Fallopian tube (tissue), 1 donor: Measurements from ENCODE around the genes OR10AD1, CACNB3 and TUBA1B.

GRCh38 chr12:47816386-47816681, 3.4 kb downstream of the HDAC7 start:
- PRO-cap, result no peak

DNA sequence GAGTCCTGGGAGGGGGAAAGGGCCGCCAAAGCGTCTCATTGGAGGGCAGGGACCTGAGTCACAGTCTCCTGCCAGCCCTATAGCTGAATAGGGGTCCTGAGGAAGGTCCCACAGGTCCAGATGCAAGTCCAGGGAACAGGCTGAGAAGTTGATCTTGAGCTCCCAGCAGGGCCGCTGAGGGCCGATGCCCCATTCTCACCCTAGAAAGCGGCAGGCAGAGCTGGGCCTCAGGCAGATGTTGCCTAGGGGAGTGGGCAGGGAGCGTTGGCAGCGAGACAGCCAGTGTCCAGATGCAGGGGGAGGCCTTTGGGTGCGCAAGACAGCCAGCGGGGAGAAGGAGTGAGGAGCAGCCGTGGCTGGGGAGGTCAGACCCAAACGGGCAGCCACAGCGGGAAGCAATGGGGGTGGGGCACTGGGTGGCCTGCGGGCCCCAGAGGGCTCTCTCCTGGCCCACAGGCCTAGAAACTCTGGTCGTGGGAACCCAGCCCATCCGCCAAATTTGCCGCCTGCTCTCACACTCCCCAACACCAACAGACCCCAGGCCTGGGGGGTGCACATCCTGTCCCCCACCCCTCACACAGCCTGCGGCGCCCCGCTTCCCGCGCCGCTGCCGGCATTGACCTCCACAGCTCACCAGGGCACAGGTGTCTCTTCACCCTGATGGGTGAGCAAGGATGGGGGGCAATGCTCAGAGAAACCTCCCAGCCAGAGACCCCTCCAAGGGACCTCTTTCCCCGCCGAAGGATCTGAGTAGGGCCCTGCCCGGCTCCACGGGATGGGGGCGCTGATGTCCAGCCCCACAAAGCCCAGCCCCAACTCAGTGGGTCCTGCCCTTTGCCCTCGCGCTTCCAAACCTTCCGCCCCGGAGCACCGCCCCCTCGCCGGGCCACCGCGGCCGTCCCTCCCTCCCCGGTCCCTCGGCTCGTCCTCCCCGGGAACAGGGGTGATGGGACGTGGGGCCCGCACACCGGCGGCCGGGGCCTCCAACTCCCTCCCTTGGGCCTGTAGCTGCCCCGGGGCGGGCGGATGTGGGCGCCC, 898 bp downstream of the HDAC7 start:
- PRO-cap, result unidirectional peak, plus-strand start at position 317 of the sequence; bidirectional peak, plus-strand start at position 934 of the sequence, minus-strand start at position 819 of the sequence

DNA sequence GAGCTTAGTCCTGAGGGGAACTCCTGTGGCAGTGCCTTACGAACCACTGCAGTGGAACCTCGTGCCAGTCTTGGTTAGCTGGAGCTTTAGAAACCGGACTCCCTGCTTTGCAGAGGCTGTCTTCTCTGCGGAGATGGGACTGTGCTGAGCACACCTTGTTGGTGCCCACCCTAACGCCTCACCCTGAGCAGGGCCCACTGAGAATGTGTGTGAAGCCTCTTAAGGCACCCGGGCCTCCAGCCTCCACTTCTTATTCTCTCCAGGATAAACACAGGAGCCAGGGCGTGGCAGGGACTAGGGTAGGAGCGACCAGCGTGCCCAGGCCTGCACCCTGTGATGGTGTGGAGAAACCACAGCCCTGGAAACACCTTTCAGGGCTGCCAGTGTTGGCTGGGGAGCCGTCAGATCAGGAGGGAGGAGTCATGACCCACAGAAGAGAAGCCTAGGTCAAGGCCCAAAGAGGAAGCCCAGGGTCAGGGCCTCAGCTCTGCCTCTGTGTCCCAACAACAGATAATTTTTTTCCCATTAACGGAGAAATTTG, 41.4 kb downstream of the VDR start:
- PRO-cap, result bidirectional peak, plus-strand start at position 383 of the sequence, minus-strand start at position 259 of the sequence

DNA sequence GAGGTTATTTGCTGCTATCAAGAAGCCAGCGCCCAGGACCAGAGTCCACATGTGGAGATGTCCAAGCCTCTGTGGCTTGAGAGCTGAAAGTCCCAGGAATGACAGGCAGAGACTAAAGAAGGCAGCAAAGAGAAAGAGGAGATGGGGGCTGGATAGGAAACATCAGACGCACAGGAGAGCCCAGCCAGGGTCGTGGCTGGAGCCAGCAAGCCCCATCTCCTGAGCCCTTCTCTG, 22.6 kb downstream of the VDR start:
- PRO-cap, result no peak

- PRO-cap, result no peak
Observed at GRCh38 chr12:47883153-47883792, 21.5 kb downstream of the VDR start.

DNA sequence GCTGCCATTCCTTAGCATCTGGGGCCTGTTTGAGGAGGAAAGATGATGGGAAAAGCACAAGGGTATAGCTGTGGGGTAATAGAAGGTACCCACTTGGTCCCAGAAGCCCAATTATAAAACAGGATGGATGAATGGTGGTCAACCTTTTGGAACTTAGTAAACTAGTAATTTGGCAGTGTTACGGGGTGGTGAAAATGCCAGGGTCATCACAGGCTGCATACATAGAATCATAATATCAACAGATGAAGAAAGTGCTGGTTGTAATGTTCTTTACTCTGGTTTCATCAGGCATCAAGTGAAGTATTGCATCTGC, at the start of gene OR10AD1:
OR10AD1 (minus strand) TSS at position 18 of the 313 bp plus-strand sequence.
- PRO-cap, result no peak

- PRO-cap, result no peak
Observed at GRCh38 chr12:48662050-48662465, 20.0 kb downstream of the KANSL2 start.

DNA sequence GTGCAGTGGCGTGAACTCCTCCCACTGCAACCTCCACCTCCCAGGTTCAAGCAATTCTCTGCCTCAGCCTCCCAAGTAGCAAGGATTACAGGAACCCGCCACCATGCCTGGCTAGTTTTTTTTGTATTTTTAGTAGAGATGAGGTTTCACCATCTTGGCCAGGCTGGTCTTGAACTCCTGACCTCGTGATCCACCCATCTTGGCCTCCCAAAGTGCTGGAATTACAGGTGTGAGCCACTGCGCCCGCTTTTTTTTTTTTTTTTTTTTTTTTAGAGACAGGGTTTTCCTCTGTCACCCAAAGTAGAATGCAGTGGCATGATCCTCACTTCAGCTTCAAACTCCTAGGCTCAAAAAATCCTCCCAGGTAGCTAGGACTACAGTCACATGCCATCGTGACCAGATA, 17.4 kb downstream of the KANSL2 start:
- PRO-cap, result unidirectional peak, minus-strand start at position 254 of the sequence

DNA sequence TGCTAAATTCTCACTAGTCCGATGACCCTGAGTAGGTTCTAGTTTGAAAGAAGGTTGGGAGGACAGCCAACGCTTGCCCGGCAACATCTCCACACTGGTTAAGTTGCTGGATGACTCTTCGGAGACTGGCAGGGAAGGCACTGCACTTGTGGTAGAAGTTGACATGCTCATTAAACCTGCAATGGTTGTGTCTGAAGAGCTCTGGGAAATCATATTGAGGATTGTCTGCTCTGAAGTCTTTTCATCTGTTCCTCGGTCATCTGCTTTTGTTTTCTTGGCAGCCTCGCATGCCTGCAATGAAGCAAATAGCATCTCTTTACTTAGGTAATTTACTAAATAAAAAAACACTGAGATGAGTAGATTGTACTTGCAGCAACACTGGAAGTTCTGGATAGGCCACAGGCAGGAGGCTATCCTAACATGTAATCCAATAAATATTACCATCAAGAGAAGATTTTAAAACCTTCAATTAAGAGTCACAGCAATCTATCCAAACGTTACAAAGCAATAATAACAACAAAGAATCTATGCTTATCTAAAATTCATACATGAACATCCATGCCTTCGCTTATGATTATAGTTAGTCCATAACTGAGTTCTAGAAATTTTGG, 12.2 kb upstream of the KANSL2 start:
- PRO-cap, result no peak

DNA sequence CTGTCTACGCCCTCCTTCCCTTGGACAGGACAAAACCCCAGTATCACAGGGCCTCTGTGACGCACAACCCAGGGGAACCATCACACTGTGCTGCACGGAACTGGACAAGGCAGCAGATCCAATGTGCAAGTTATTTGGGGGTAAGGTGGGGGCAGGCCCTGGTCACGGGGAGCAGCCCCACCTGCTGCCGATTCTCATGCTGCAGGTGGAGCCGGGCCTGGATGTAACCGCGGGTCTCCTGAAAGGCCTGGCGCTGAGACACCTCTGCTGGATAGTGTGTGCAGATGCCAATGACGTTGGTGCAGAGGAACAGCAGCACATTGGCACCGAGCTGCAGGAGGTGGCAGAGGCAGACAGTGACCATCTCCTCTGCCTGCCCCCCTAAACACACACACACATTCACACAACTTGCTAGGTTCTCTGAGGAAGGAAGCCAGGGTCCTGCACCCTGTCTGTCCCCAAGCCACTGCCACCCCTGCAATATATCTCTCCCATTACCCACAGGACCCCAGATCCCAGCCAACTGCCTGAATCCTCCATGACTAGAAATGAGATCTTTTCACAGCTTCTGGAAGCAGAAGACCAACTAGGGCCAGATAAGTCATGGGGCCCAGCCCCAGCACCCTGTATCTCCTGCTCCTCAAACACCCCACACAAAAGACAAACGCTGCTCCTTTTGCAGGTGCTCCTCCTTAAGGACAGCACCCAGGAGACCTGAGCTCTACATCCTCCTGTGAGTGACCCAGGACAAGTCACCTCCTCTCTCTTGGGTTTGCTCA, 10.8 kb downstream of the ADCY6 start:
- PRO-cap, result no peak

GRCh38 chr12:48815078-48815805, 3.1 kb upstream of the CACNB3 start:
- PRO-cap, result bidirectional peak, plus-strand start at chr12:48815320, minus-strand start at chr12:48815284; bidirectional peak, plus-strand start at chr12:48815574, minus-strand start at chr12:48815426

DNA sequence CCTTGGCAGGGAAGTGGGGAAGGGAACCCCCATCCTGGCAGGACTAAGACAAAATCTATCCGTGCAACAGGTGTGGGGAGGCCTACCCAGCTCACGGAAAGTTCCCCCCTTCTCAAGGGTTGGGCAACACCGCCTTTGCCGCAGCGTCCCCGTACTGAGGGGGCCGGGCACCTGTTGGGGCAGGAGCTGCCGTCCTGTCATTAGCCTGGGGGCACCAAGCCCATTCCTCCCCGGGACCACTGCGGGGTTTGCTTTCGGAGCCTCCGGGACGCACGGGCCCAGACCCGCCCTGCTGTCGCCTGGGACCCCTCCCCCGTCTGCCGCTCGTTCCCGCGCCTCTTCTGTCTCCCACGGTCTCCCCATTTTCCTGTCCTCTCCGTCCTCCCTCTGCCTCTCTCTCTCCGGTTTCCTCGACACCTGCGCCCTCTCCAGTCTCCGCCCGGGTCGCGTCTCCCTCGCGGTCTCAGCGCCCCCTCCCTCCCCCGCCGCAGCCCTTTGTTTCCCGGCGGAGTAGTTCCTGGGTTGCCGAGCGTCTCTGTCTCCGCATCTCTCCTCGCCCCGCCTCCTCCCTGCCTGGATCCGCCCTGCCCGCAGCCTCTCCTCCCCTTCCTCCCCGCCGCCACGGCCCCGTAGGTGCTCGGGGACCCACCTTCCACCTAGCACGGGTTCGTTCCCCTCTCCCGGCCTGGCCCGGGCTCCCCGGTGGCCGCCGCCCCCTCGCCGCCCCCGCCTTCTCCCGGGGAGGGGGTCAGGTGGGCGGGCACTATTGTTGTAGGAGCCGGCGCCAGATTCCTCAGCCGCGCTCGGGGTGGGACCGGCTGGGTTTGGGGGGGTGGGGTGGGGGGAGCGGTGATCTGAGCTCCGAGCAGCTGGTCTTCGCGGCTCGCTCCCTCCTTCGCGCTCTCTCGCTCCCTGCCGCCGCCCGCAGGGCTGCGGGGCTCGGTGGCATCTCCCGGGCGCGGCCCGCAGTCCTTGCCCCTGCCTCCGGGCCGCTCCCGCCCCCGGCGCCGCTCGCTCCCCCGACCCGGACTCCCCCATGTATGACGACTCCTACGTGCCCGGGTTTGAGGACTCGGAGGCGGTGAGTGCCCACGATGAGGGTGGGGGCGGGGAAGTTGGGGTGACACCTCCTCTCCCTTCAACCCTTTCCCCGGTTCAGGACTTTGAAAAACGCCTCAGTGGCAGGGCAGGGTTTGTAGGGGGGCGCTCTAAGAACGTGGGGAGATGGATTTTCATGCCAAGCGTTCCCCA, at the start of gene CACNB3:
CACNB3 (plus strand) TSS at position 603 of the 1,251 bp plus-strand sequence.
- PRO-cap, result bidirectional peak, plus-strand start at position 593 of the sequence, minus-strand start at position 537 of the sequence

DNA sequence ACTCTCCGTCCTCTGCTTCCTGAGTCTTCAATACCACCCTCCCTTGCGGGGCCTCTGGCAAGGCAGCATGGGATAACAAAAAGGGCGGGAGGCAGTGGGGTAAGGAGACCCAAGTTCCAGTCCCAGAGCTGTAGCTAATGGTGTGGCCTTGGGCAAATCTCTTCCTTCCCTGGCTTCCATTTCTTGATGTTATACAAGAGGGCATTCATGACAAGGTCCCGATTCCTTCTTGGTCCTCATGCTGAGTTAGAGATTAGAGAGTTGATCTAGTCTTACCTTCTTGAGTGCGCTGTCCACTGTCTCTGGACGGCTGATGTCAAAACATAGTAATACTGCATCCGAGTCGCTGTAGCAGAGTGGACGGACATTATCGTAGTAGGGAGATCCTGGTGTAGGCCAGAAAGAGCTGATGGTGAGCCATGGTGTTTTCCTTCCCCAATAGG, 3.9 kb downstream of the RND1 start:
- PRO-cap, result no peak

GRCh38 chr12:48956175-48957240, 779 bp downstream of the ARF3 start:
- PRO-cap, result bidirectional peak, plus-strand start at chr12:48956706, minus-strand start at chr12:48956500; unidirectional peak, plus-strand start at chr12:48956893

DNA sequence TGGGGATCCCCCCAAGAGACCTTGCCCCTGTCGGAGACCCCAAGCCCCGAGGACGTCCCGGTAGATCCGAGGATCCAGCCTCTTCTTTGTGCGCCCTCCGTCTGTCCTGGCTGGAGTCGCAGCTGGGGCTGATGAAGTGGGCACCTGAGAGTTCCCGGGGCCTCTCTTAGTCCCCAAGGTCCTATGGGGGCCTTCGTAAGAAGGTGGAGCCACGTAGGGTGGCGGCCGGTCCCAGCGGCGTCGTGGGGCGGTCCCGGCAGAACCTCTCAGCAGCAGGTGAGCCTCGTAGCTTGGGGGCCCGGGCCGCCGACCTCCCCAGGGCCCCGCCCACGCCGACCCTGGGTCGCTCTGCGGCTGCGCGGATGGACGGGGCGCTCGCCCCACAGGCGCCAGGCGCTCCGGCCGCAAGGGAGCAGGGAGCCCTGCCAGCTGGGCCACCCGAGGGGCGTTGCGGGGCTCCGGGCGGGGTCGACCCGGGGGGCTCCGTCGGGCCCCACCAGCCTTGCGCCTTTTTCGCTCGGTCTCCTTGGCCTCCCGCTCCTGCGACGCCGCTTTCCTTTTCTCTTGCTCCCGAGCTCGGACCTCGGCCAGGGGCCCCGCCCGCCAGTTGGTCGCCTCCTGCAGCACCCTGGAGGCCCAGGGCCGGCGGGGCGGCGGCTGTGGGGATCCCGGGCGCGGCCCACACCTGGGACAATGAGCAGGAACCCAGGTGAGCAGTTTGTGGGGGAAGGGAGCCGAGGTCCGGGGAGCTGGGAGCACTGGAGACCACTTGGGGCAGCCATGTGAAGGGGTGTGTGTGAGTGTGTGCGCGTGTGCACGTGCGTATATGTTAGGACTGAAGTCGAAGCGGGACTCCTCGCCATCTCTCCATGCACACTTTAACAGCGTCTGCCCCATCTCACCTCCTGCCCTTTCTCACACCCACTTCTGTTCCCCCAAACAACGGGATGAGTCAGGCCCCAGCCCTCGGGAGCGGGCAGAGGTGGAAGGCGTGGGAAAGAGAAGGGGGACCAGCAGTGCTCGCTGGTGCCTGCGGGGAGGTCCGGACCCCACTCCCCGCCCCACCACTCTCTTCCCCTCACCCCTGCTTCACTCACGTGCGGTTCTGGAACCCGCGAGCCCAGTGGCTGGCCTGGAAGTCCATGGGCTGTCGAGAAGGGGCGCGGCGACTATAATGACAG, 803 bp downstream of the DDN start:
- PRO-cap, result no peak

GRCh38 chr12:49043520-49044098, 17.0 kb downstream of the KMT2D start:
- PRO-cap, result no peak

DNA sequence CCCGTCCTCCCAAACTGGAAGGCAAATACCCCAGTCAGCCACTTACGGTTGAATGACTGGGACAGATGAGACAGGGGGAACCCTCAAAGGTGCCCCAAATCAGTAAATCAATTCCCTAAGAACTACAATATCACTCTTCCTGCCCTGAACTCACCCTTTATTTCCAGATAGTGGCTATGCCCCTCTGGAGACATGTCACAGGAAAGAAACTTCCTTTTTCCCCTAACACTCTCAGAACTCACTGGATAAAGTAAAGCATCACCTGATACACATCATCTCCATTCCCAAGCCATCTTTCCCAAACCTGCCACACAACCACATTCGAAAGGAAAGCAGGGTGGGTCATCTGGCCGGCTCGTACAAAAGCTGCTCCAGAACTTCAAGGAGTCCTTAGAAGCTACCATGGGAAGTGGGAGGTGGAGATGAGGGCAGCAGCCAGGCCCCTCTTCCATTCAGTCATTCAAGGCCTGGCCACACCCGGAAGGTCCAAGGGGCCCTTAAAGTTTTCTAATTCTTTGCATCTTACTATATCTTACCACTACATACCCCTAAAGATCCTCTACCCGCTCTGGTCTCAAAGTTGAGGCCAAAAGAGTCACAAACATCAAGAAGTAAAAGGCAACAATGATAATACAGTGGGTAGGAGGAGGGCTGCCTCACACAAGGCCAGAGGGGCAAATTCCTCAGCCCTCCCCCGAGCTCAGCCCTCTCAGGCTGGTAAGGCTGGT, 3.7 kb downstream of the KMT2D start:
- PRO-cap, result no peak

DNA sequence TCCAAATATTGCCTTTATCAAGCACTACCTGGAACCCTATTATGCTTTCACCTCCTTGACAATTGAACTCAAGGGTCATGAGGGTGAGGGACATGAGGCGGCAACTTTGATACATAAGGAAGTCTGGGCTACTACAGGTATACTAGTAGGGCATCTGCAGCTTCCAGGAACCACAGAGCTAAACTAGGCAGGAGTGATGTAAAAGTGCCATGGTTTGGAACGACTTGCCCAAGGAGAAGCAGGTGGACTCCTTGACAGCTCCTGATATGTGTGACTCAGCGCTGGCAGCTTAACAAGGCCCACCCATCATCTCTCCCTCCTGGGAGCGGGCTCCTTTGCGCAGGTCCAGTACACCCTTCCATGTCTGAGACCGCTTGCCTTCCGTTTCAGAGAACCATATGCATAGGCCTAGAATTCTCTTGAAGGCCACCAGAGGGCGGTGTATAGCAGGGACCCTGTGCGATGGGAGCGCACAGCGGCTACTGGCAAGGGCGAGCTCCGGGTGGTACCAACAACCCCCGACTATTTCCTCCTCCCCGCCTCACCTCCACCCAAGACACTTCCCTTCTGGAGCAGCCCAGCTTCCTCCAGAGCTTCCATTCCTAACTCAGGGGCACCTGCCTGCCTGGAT, 6.5 kb downstream of the DHH start:
- PRO-cap, result no peak

DNA sequence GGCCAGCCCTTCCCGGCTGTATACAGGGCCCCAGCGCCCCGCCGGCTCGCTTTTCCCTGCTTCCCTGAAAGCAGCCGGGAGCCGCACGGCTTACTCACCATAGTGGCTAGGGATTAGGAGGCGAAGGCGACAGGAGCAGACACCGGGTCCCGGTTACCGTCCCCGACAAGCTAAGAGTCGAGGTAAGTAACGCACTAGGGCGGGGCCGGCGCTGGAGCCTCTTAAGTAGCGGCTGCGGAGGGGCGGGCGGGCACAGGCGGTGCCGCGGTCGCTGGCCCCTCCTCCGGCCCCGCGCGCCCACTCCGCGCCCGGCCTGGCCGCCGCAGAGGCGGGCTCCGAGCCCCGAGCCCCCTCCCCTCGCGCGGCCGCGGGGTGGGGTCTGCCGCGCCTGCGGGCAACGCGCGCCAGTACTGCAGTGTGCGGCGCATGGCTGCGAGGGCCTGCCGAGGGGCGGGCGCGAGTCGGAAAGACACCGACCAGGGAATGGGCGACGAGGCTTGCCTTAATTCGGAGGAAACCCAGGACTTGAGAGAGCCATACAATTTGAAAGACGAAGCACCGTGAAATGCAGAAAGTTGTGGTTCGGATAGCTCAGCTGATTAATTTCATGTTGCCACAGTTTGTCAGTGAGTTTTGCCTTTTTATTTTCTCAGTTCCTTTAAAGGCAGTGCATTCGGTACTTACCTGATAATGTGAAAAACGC, at the start of gene TUBA1B:
TUBA1B (minus strand) TSS at position 196 of the 703 bp plus-strand sequence.
- PRO-cap, result bidirectional peak, plus-strand start at position 407 of the sequence, minus-strand start at position 196 of the sequence

GRCh38 chr12:49161246-49161715, 27.6 kb downstream of the TUBA1A start:
- PRO-cap, result no peak